Gallbladder (tissue), 1 donor: ENCODE measurements around the genes C10orf82, SHTN1, VAX1 and SFXN4.

DNA sequence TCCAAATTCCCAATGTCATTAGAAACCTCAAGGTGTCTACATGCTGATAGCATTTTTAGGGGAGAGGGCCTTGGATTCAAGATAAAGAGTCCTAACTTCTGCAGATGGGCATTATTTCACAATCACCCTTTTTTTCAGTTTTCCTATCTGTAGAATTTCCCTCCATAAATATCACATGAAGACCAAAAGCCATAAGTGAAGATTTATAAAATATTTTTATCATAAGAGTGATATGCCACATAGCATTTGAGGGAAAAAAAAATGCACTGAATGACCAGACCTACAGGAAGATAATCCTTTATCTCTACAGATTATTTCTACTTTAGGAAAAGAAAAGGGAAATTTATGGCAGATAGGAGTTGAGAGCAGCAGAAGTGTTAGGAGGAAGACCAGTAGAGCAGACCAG is 444.1 kb downstream of the GFRA1 start:
- PRO-cap, result no peak

GRCh38 chr10:116082595-116083254 is 190.3 kb downstream of the GFRA1 start:
- PRO-cap, result no peak

GRCh38 chr10:116324628-116325273 is 503 bp downstream of the CCDC172 start:
- PRO-cap, result no peak

GRCh38 chr10:116669783-116670721 is at the start of gene C10orf82:
Gene C10orf82 (minus strand): TSS chr10:116669966.
- PRO-cap, result no peak

GRCh38 chr10:116947057-116947497 is 57.9 kb downstream of the SHTN1 start:
- PRO-cap, result no peak

DNA sequence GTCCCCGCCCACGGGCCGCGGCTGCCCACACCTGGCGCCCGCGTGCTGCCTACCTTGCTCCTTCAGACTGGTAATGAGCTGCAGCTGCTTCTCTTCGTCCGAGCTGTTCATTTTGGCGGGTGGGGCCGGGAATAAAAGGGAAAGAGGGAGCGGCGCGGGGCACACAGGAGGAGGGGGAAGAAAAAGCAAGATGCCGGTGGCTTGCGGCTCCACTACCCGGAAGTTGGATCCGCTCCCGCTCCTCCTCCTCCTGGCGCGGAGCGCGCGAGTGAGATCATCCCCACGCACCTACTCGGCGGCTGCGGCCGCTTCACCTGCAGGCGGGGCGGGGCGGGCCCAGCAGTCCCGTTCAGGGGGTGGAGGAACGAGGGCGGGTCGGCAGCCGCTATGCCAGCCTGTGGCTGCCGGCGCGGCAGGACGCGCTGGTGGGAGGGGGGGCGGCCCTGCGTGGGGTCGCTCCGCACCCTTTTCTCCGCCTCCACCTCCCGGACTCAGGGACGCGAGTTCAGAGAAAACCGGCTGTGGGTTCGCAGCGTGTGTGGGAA is at the start of gene SHTN1:
TSS of gene SHTN1 (minus strand) at position 219 of the 545 bp plus-strand sequence.
- PRO-cap, result bidirectional peak, plus-strand start at position 277 of the sequence, minus-strand start at position 225 of the sequence

DNA sequence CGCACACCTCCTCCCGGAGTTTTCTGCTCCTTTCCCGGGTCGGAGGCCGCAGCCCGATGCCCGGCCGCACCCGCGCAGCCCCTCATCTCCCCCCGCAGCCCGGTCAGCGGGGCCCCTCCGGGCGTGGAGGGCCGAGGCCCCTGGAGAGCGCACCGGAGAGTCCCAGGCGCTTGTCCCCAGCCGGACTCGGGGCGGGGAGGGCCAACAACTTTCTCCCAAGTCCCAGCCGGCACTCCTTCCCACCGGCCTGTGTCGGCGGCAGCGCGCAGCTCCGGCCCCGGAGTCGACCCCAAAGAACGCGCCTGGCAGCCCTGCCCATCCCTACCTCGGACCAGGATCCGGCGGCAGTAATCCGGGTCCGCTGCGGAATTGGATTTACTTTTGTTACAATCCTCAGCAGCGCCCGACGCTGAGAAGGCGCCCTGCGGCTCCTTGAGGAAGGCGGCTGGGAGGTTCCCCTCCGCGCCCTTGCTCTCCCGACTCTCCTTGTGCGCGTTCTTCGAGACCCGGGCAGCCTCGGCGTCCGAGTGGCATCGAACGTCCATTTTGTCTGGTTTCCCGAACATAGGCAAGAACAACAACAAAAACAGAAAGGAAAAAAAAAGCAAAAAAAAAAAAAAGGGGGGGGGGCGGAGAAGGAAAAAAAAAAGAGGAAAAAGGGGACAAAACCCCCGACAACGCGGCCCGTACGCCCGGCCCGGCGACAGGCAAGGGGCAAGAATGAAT is 416 bp downstream of the VAX1 start:
- PRO-cap, result no peak

DNA sequence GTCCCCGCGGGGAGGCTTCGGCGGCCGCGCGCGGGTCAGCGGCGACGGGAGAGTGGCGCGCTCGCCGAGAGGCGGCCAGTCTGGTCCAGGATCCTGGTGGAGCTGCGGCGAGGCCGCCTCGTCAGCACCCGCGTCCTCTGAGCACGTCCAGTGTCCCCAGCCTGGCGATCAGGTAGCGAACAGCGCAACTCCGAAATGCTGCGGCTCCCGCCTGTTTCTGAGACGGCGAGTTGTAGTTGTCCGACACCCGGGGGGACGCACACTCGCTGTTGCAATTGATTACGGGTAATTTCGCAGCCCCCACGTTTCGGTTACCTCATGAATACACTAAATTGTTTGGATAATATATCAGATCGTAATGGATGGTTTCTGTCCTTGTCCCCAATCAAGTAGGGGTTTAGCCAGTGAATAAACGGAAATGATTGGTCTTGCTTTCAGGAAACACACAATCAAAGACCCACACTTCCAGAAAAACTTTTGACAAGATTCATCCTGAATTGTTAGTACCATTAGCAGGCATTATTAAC is at the start of gene VAX1:
TSS of gene VAX1 (minus strand) at position 54 of the 527 bp plus-strand sequence.
- PRO-cap, result no peak

DNA sequence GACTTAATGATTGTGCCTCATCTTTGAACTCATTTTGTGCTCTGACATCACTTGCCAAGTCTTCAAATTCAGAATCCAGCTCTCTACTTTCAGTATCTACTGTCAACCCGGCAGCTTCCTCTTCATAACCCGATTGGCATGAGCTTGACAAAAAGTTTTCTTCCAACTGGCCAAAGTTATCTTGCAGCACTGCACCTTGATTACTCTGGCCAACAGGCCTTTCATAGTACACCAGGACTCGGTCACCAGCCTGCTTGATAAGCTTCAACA is 44.2 kb downstream of the SLC18A2 start:
- PRO-cap, result no peak

DNA sequence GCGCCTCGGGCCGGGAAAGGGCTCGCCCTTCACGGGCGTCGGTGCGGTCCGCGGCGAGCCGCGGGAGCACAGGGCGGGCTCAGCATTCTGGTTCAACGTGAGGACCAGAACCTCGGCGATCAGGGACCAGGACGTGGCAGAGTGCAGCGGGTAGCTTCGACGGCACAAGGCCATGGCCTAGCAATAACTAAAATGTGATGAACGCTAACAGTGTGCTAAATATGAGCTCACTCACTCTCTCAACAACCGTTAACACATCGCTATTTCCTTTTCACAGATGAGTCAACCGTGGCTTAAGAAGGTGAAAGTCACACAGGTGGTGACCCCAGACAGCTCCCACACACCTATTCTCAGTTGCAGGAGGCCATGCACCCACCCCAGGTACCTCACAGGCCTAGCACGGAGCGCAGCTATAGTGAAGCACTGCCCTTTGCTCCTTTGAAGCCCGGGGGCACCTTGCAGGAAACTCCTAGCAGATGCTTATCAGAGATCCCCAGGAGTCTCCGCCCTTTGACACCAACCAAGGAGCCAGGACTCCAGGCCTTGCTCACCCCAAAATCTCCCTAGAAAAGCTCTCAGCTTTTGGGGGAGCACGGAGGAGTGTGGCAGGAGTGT is 4.4 kb upstream of the EMX2 start:
- PRO-cap, result no peak

- PRO-cap, result no peak
Observed at GRCh38 chr10:117543967-117544613, 1.5 kb downstream of the EMX2 start.

DNA sequence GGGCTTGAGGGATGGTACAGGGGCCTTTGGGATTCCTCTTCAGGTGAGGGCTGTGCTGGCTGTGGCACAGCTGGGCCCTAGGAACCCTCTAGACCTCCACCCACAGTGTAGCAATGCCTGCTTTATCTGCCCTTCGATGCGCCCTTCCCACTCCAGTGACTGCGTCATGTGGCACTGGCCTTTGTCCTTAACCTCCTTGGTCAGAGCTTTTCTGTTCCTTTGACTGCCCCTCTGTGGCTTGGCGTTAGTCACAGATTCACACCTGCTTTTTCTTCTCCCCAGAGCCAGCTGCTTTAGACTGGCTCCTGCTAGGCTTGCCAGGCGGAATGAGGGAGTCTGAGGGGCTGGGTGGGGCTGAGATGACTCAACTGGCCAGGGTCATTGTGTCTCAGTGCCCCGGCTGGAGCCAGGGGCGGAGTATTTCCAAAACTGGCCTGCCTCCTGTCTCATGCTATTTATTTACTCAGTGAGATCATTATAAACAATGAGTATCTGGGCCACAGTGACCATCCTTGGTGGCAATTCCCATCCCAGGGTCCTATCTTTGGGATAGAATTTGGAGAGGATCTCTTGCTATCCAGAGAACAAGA is 194.1 kb downstream of the EMX2 start:
- PRO-cap, result no peak

- PRO-cap, result no peak
Observed at GRCh38 chr10:118039910-118040531, 6.7 kb downstream of the RAB11FIP2 start.

DNA sequence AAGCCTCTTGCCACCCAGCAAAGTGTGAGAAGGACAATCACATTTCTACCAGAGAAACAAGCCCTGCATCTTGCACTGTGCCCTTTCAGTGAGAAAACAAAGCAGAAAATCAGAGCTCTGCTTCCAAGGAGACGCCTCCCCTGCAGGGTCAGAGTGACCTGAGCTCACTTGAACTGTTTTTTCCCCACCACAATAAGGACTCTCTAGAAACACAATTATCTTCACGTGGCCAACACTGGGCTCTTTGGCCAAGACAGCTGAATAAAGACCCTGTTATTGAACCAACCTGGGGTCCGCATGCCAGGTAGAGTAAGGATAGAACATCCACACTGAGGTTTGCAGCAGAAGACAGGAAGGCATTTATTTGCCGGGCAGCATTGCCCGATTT is 30.1 kb upstream of the PRLHR start:
- PRO-cap, result no peak

GRCh38 chr10:118958988-118959506 is 70.5 kb upstream of the NANOS1 start:
- PRO-cap, result no peak

DNA sequence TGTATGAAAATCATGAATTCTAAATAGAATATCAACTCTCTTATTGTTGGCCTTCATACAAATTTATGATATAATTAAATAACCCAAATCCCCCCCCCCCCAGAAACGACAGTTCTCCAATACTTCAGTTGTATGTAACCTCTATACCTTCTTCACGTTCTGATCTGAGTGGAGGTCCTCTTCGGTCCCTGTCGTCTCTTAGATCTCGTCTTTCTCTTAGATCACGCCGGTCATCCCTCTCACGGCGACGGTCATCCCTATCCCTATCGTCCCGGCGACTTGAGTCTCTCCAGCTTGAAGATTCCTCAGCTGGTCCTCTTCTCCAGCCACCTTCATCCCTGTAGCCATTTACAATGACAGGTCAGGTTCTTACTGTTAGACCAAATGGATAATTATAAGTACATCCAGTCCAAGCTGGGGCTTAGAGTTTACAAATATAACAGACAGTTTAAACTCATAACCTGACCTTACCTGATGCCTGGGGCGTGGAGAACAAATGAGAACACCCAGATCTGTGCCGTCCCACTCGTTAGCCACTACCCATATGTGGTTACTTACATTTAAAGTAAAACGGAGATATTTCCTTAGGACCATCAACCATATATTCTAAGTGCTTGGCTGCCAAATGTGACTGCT is 7.6 kb downstream of the NANOS1 start:
- PRO-cap, result no peak

GRCh38 chr10:119113723-119114427 is 10.0 kb downstream of the DENND10 start:
- PRO-cap, result no peak

DNA sequence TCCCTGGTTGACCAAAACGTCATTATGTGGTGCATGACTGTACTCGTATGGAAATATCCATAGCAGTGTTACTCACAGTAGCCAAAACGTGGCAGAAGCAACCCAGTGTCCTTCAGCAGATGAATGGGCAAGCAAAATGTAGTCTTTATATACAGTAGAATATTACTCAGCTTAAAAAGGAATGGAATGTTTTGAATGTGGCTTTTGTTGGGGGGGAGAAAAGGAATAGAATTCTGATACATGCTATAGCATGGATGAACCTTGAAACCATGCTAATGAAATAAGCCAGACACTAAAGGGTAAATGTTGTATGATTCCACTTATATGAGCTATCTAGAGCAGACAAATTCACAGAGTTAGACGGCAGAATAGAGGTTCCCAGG is 30.3 kb downstream of the SFXN4 start:
- PRO-cap, result no peak

DNA sequence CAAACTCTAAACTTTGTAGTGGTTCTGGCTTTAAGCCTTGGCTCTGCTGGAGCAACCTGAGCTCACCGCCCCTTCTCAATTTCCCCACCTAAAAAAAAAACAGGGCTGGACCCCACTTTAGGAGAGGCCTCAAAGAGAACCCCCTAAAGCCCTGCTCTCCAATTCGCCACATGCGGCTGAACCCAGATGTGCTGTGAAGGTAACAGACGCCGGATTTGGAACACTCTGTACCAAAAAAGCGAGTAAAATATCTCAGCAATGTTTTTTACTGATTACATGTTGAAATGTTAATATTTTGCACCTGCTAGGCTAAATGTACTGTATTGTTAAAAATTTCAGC is 860 bp downstream of the SFXN4 start:
- PRO-cap, result no peak

- PRO-cap, result bidirectional peak, plus-strand start at chr10:119165562, minus-strand start at chr10:119165296; bidirectional peak, plus-strand start at chr10:119165773, minus-strand start at chr10:119165650; unidirectional peak, minus-strand start at chr10:119165994
Observed at GRCh38 chr10:119165024-119166140, at the start of gene SFXN4. Gene SFXN4 (minus strand): TSS chr10:119165714.